ENCODE data around the gene DPT.

DNA sequence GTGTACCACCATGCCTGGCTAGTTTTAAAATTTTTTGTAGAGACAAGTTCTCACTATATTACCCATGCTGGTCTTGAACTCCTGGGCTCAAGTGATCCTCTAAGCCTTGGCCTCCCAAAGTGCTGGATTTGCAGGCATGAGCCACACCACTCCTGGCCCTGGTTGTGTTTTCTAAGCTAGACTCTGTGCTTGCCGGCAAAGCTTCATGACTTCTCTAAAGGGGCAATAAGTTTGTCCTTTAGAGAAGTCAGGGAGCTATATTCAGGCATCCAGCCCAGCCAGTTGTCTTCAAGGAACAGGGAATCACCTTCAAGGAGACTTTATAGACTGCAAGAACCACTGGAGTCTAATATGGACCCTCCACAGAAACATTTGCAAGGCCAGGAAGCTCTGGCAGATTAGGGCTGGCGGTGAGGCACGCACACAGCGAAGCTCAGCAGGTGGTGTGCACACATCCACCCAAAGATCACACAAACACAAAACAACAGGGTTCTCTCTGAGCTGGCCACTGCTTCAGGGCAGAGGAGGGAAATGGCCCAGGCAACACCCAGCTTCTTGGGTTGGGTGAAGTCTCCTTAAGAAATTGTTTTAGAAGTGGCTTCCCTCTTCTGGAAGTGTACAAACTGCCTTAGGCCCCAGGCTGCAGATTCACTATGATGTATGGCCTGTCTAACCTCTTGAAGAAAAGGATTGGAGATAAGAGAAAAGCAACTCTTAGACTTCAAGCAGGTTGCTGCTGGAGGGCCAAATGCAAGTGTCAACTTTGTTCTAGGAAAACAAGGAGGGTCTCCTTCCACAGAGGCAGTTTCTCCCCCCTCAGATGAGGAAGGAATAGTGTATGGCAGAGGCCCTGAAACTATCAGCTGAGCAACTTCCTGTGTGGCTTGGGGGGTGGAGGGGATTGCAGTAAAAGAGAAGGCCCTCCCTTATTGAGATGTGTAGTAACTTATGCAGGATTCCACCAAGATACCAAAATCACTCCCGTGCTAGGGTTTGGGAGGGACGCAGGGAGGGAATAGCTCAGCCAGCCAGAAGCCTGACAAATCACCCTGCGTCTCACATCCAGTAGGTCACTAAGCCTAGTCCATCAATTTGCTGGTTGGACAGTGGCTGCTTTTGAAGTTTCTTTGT lies 2.0 kb downstream of the RCSD1 start:
- RRBS, result no CpG with 5 or more reads among the region's 7 CpGs

- RRBS, result no CpG with 5 or more reads among the region's 1 CpG
Observed at GRCh38 chr1:167632761-167633534, 2.9 kb downstream of the RCSD1 start.

GRCh38 chr1:167662858-167663346 lies 32.9 kb downstream of the RCSD1 start:
- RRBS, result no CpG with 5 or more reads among the region's 7 CpGs

DNA sequence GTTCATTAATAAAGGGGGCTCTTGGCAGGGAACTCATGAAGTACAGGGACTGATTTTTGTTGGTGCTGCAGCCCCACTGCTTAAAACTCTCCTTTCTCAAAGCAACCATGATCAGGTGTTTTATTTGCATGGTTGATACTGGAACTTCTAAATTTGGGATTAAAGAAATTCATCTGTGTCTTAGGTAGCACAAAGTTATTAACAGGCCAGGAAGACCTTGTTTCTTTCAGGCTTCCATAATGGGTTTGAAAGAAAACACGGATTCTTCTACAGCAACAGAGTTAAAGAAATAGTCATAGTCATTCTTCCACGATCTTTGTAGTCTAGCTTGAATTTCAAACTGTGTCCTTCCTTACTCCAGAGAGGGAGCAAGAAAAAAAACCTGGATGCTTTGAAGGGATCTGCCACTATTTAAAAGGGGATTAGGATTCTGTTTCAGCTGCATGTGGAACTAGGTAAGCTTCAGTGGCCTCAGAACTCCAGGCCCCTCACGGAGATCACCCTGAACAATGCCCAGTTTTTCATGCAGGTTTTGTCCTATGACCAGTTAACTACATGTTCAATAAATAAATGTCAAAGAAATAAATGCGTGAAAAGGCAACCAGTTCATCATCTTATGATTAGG lies 14.9 kb upstream of the MPZL1 start:
- RRBS, result no CpG with 5 or more reads among the region's 4 CpGs

- RRBS, result no CpG with 5 or more reads among the region's 2 CpGs
Observed at GRCh38 chr1:167772178-167772565, 50.4 kb downstream of the MPZL1 start.

DNA sequence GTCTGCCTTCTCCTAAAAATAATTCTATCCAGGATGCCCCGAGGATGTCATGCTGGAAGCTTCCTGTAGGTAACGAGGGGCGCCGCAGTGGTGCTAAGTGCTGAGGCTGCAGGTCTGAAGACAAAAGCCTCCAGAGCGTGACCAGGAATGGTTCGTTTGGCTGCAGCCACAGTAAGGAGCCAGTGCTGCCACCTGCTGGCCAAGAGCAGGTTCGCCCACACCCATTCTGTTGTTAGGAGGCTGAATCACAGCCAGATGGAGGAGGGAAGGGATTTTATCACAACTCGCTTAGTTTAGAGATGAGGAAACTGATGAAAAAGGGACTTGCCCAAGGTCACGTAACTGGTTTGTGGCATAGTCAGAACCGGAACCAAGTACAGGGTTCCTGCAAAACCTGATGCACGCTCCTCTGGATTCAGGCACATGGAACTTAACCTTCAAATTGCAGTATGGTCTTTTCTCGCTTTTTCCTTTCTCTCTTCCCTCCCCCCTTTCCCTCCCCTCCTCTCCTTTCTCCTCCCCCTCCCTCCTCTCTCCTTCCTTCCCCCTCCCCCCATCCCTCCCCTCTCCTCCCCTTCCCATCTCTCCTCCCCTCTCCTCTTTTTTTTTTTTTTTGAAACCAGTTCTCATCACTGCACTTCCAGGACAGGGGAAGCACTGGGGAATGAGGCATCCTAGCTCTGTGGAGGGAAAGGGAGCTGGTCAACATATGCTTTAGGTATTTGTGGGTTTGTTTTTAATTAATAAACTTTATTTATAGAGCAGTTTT lies 81.7 kb downstream of the MPZL1 start:
- RRBS, result no CpG with 5 or more reads among the region's 12 CpGs

GRCh38 chr1:167926363-167927160 lies 9.9 kb upstream of the DCAF6 start:
- RRBS, result no CpG with 5 or more reads among the region's 9 CpGs

GRCh38 chr1:167935813-167936134 lies 709 bp upstream of the DCAF6 start:
- RRBS, result 5% methylated on average over 8 of the region's 34 CpGs

DNA sequence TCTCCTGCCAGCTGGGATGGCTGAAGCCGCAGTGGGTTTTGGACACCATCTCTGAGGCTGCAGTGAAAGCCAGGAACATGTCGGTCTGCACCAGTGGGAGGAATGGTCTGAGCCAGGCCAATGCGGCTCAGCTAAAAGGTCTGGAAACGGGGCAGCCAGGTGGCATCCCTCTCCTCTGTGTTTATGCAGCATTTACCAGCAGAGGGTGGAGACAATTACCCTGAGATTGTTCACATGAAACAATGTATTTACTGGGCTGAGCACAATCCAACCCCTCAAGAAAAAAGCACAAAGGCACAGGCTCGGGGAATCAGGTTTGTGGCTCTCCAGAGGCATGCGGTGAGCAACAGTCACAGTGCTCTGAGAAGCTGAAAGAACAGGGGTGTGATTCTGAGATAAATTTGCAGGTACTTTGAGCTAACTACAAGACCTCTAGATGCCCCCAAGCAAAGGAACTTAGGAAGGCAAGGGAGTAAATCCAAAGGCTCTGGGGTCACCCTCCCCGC lies 44.4 kb downstream of the GPR161 start:
- RRBS, result no CpG with 5 or more reads among the region's 7 CpGs

GRCh38 chr1:168145805-168146309 lies 9.1 kb upstream of the GPR161 start:
- RRBS, result no CpG with 5 or more reads among the region's 11 CpGs

- RRBS, result no CpG with 5 or more reads among the region's 5 CpGs
Observed at GRCh38 chr1:168246482-168246856, 20.7 kb downstream of the SFT2D2 start.

GRCh38 chr1:168728667-168729500 lies at the start of gene DPT:
Gene DPT, minus strand, starts transcription at chr1:168729206.
- RRBS, result no CpG with 5 or more reads among the region's 11 CpGs

GRCh38 chr1:168799912-168800538 lies 71.0 kb upstream of the DPT start:
- RRBS, result no CpG with 5 or more reads among the region's 2 CpGs

DNA sequence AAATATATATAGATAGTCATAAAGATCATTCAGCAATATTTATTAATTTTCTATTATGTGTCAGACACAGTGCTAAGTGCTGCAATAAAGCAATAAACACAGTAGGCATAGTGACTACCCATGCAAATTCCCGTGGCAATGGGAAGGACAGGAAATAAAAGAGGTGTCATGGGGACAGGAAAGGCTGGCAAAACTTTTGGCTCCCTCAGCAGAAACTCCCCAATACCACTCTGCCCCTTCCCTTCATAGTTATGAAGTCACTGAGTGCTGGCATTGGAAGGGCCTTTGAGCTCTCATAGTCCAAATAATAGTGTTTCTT lies 104.3 kb upstream of the DPT start:
- RRBS, result no CpG with 5 or more reads among the region's 1 CpG

DNA sequence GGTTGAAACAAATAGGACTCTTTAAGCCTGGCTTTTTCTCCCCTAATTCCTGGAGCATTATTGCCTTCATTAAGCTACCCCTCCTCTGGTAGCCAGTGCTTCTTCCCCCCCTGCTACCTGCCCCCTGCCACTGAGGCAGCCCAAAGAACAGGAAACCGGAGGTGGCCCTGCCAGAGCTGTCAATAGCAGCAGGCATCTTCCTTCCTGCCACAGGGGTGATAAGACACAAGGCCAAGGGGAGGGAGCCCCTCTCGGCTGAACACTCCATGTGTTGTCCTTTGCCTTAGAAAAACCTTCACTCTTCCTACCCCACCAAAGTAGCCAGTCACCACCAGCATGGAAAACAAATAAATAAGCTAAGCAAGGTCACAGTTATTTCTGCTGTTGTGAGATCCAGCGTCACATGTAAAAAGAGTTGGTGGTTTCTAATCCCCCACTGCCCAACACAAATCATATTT lies 104.7 kb upstream of the DPT start:
- RRBS, result no CpG with 5 or more reads among the region's 3 CpGs

DNA sequence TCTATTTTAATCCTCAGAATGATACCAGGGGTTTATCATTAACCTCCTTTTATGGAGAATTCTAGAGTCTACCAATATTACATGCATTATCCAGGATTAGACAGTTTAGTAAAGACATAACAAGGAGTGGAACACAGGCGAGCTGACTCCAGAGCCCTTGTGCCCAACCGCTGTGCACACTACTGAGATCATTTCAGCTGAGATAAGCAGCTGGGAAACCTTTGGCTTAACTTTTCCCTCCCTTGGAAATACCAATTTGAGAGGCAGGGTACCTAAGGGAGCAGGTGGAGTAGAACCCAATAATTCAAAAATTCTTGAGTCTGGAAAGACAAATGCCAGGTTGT lies 59.8 kb upstream of the ATP1B1 start:
- RRBS, result no CpG with 5 or more reads among the region's 2 CpGs

DNA sequence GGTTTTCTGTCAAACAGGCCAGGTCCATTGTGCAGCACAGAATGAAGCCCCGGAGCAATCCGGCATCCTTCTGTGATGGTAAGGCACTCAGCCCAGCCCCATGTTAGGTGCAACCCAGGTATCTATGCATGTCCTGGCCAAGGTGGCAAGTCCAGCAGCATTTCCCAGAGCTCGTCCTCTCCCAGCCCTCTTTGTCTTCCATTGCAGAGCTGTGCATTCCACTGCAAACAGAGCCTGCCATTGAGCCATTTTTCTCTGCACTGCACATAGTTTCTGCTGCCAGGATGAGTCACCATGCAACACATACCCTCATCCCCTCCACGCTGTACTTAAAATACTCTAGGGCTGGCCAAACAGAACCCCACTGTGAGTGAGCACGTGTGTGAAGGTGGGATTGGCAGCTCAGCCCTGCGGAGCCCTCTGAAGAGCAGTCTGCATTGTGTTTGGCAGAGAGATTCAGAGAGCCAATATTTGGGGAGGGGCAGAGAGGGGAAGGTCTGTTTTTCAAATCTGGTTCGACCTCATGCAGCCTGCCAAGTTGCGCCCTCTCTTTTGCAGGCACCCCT lies 4.0 kb upstream of the ATP1B1 start:
- RRBS, result no CpG with 5 or more reads among the region's 8 CpGs

DNA sequence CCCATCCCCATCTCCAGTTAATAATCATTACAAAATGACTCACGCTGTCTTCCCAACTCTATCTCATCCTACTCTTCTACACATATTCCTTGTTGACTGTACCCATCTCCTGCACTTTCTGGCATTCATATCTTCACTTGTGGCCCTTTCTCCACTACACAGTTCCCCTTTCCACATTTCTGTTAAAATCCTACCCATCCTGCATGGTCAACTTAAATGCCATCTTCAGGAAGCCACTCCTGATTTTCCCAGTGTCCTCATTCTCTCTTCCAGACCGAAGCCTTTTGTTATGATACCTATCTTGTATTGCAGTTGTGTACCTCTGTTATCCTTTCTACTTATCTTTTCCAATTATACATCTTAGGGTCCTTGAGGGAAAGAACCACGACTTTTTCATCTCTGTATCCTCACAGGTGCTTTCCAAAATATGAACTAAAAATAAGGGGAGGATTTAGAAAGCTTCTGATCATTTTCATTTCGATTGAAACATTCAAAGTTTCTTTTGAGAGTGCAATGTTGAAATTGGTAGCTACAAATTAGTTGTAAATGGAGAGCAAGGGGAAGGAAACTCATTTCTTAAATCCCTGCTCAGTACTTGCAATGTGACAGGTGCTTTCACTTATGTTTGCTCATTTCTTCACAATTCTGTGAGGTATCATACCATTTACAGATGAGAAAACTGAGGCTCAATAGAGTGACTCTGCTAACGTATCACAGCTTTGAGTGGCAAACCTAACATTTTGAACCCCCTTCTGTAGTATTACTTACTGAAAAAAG lies 24.4 kb downstream of the SLC19A2 start:
- RRBS, result no CpG with 5 or more reads among the region's 5 CpGs

- RRBS, result no CpG with 5 or more reads among the region's 4 CpGs
Observed at GRCh38 chr1:169529113-169529749, 43.5 kb upstream of the SLC19A2 start.

DNA sequence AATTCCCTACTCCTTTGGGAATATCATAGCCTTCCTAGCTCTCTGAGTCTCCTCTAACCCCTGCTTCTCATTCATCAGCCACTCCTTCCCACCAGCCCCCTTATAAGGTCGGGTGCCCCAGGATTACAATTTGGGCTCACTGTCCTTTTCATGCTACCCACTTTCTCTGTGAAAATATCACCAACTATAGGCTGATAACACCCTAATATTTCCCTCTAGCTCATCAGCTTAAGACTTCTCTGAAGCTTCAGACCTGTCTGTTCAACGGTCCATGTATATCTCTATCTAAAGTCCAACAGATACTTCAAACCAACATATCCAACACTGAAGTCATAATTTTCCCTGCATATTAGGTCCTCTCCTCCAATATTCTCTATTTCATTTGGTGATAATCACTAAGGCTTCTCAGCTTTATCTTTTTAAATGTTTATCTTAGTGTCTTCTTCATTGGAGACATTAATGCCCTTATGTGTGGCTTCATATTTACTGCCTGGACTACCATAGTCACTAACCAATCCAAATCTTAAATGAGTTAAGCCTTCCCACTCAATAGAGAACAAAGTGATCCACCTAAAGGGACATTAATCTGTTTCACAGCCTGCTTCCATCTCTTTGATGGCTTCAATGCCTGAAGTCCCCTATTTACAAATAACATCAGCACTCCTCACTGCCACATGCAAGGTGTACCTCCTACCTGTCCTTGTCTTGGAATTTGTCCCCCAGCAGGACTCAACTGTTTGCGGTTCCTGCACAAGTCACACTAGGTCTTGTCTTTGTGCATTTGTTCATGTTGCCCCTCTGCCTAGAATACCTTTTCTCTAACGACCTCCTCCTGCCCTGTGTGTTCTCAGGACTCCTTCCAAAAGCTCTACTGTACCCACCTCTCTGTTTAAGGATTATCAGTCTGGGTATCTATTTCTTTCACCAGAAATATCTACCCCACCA lies 27.6 kb downstream of the SCYL3 start:
- RRBS, result no CpG with 5 or more reads among the region's 4 CpGs